ENCODE measurements around the genes EIF4B, MYG1, AAAS, SP7 and SP1.

DNA sequence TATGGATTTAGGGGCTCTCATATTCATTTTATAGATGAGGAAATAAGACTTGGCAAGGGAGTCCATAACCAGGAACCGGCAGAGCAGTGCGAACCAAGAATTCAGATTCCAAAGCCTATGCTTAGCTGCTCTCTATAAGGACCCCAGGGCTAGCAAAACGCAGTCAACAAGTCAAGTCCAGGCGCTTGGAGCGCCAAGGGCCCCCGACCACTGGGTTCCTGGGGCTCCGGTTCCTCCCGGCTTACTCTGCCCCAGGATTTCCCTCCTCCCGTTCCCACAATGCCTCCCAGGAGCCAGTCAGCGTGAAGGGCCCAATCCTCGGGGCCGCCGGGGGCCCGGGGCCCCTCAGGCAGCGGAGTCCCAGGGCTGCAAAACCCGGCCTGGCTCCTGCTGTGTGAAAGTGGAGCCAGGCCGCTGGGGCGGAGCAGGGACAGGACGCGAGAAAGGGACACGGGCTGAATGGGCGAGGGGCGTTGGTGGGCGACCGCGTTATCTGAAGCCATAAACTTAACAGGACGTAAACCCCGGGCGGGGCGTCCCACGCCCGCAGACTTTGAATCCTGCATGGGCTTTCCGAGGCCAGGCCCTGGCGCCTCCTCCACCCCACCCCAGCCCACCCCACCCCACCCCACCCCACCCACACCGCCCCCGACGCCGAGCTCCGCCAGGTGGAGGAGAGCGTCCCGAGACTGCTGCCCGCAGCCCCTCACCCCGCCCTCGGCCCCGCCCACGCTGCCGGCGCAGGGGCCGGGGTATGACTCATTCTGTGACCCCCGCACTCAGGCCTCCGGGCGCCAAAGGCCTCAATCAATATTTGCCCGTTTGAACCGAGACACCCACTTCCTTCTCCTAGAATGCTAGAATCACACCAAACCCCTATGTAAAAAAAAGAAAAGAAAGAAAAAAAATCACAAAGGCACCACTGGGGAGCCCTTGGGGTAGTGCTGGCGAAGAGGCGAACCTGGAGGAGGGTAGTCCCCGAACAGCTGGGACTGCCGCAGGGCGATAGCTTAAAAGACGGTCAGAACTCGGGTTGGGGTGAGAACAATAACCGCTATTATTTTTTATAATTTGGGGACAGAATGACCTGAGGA is 1.3 kb downstream of the KRT8 start:
- RRBS: 4% methylated on average over 11 of the region's 62 CpGs

DNA sequence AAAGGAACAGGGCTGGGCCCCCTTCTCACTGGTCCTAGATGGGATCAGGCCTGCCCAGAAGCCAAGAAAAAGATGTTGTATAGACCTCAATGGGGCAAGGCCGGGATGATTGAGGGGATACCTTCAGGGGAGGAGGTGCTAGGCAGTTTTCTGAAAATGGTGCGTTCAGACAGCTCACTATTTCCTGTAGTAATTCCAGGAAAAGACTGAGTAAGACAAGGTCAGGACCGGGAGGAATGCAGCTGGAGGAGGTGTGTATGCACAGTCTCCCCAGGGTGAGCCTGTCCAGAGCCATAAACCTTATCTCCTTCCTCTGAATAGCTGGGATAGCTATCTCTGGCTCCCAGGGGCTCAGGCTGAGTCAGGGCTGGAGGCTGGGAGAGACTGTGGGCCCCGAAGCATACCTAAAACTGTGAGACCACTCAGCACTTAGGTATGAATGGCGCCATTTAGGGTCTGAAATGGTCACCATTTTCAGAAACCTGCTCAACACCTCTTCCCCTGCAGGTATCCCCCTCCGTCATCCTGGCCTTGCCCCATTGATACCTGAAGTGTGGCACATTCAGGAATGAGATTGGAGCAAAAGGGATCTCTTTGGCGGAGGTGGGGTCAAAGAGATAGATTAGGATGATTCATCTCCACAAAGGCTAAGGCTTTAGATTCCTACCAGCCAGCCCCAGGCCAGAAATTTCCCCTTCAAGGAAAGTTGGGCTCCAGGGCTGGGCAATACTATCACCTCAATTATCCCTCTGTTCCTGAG is 20.3 kb upstream of the KRT8 start:
- RRBS: no CpG with 5 or more reads among the region's 7 CpGs

DNA sequence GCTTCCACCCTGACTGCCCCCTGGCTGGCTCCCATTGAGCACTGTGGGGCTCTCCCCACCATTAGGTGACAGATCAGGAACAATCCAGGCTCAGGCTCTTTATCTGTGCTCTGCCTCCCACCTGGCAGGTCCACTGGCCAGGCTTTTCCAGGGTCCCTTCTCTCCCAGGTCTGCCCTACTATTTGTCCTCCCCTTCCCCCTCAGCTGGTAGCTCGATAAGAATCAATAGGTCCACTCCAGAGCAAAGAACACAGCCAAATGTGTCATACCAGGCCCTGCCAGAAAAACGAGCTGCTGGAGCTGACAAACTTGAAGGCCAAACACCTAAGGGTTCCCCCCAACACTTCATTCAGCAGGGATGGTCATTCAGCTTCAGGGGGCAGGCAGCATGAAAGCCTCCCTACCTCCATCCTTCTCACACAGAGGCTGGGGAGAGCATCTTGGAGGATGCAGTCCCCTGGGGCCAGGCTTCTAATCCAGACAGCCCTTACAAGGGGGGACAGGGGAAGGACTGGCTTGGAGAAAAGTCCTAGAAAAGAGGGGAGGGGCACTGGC is 2.0 kb upstream of the KRT18 start:
- RRBS: no CpG with 5 or more reads among the region's 2 CpGs

DNA sequence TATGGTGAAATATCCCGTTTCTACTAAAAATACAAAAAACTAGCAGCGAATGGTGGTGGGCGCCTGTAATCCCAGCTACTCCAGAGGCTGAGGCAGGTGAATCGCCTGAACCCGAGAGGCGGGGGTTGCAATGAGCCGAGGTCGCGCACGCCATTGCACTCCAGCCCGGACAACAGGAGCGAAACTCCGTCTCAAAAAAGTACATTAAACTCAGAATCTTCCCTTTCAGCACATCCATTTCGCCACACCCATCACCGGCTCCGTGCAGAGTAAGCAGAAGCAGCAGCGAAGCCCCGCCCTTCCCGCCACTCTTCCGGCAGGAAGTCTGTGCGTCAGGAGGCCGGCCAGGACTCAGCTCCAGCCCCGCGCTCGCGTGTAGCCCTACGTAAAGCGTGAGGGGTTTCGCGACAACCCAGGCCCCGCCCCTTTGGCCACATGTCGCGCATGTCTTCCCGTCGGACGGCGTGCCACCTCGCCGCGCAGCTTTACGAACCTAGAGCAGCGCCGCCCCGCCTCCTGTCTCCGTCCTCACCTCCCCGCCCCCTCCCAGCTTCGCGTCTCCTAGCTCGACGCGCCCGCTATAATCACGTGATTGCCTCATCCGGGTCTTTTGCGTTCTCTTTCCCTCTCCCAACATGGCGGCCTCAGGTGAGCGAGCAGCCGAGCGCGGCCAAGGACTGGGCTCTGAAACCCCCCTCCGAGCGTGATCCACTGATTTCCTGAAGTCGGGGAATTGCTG is at the start of gene EIF4B:
TSS of gene EIF4B (plus strand) at position 608 of the 739 bp plus-strand sequence.
- RRBS: 2% methylated on average over 10 of the region's 63 CpGs

DNA sequence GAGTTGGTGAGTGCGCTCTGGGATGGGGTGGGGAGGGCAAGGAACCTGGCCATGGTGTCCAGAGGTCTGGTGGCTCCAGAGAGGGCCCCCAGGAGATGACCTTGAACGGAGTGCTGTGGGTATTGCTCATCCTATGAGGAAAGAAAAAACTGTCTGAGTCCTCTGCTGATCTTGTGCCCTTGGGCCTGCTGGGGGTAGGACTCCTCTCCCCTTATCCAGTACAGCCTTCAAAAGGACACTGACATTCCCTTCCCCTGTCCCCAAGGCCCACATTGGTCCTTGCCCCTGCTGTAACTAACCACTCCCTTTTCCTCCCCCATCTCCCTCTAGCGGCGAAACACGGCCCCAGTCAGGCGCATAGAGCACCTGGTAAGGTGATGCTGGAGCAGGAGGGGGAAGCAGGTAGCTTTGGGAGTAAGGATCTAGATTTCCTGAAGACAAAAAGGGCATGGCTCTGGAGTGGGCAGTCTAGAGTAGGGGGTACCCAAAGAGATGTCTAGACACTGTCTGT is 3.6 kb downstream of the TNS2 start:
- RRBS: no CpG with 5 or more reads among the region's 6 CpGs

- RRBS: no CpG with 5 or more reads among the region's 3 CpGs
These were observed 7.5 kb downstream of the SPRYD3 start for GRCh38 chr12:53071702-53072151.

DNA sequence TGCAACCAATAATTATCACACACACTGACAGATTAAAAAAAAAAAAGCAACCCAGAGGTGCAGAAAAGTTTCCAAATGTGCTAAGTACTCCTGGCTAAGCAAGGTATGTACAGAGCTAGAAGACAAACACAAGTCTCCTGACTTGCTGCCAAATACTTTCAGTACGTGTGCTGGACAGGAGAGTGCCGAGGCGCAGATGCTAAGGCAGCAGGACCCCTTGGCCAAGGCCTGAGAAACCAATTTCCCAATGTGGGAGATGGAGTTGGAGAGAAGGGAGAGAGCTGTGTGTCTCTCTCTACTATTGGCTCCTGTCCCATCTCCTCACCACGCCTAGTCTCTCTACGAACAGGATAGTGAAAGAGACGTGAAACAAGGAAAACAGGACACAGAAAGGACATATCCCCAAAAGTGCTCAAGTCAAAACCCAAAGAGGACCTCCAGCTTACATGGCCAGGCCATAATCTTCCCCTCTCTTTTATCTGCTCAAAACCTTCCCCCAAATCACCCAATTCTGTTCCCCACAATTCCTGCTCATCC is 5.3 kb downstream of the SPRYD3 start:
- RRBS: no CpG with 5 or more reads among the region's 6 CpGs

- RRBS: no CpG with 5 or more reads among the region's 3 CpGs
These were observed 1.6 kb upstream of the SPRYD3 start for GRCh38 chr12:53080795-53081257.

- RRBS: no CpG with 5 or more reads among the region's 7 CpGs
These were observed 10.4 kb upstream of the CSAD start for GRCh38 chr12:53191109-53191504.

DNA sequence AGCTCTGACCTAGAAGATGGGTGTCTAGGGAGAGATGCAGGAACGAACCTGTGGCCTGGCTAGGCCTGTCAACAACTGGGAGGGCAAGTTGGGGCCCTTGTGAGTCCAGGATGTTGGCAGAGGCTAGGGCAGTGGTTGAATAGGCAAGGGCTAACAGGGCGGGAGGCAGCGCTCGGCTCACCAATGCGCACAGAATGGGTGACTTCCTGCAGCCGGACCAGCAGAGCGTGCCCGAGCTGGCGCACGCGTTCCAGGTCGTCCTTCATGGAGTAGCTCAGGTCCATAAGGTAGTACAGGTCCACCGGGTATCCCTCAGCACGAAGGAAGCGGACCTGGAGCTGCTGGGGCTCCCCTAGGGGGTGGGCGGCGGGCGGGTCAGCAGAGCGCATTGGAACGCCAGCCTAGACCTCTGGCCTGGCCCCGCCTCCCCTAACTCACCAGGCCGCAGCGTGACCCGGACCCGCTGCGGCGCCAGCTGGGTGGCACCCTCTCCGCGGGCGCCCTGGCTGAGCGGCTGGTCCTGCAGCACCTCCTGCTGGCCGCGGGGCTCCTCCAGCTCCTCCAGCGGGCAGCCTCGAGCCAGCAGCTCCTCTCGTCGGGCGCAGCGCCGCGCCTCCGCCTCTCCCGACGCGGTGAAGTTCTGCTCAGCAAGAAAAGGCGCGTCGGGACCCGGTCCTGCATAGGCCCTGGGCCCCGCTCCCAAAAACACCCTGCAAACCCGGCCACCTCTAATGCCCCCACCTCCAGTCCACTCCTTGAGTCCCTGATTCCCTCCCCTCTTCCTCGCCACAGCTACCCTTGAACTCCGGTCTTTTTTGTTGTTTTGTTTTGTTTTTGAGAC is 9.5 kb downstream of the ITGB7 start:
- RRBS: 70% methylated on average over 12 of the region's 53 CpGs

DNA sequence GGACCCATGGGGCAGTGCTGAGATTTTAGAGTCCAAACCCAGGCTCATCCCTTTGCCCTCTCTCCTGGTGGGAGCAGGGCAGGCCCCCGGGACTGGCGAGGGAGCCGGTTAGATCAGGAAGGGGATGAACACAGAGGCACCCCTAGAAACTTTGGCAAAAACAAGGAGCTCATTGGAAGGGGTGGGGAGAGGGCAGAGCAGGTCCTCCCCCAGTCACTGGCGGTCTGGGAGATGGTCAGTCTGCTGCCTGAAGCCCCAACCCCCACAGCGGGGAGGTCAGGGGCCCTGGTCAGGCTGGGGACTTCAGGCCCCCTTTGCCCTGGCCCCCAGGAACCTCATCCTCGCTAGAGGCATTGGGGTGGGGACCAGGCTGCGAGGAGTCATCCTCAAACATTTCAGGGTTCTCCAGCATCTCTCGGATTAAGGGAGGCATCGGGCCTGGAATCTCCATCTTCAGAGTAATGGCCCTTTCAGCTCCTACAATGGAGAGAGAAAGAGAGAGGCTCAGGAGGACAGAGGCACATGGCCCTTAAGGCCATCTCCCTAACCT is 4.4 kb upstream of the ITGB7 start:
- RRBS: no CpG with 5 or more reads among the region's 9 CpGs

- RRBS: 69% methylated on average over 2 of the region's 16 CpGs
These were observed 736 bp downstream of the MFSD5 start for GRCh38 chr12:53252457-53253205.

DNA sequence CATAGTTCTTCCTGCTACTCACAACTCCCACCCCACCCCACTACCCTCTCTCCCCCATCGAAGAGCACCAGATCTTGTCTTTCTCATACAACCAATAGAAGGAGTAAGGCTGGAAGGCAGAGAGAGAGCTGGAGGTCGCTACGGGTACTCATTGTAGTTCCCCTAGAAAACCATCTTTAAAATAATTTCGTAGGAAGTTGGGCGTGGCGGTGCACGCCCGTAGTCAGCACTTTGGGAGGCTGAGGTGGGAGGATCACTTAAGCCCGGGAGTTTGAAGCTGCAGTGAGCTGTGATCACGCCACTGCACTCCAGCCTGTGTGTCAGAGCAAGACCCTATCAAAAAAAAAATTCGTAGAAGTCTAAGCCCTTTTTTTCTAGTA is 534 bp upstream of the ESPL1 start:
- RRBS: no CpG with 5 or more reads among the region's 11 CpGs

- RRBS: no CpG with 5 or more reads among the region's 18 CpGs
These were observed 9.0 kb upstream of the PFDN5 start for GRCh38 chr12:53286047-53287067.

DNA sequence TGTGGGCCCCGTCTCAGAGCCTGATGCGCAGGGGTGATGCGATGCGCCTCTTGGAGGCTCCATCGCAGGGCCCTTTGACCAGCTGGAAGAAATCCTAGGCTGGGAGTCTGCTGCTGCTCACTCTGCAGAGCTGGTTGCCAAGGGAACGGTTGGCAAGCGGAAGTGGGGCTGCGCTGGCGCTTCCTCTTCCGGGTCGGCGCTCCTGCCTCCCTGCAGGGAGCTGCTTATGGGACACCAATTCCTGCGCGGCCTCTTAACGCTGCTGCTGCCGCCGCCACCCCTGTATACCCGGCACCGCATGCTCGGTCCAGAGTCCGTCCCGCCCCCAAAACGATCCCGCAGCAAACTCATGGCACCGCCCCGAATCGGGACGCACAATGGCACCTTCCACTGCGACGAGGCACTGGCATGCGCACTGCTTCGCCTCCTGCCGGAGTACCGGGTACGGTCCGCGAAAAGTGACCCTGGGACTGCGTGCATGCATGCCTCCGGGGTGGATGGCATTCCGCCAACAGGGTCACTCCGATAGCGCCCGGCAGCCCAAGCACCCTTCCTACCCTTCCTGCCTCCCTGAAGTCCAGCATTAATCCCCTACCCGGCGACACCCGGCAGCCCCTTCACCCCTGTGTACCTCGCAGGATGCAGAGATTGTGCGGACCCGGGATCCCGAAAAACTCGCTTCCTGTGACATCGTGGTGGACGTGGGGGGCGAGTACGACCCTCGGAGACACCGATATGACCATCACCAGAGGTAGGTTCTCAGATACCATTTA is at the start of gene MYG1:
TSS of gene MYG1 (plus strand) at position 184 of the 773 bp plus-strand sequence.
- RRBS: 2% methylated on average over 22 of the region's 57 CpGs

GRCh38 chr12:53320787-53321837 is at the start of gene AAAS:
Gene AAAS (minus strand): TSS chr12:53321610.
- RRBS: under 1% methylated on average over 21 of the region's 50 CpGs

GRCh38 chr12:53336301-53336581 is at the start of gene SP7:
Gene SP7 (minus strand): TSS chr12:53336354.
- RRBS: no CpG with 5 or more reads among the region's 8 CpGs

- RRBS: 3% methylated on average over 38 of the region's 53 CpGs
These were observed at the start of gene SP1 for GRCh38 chr12:53379800-53380518. Gene SP1 (plus strand): TSS chr12:53380176.

GRCh38 chr12:53460222-53461626 is 8.8 kb downstream of the PCBP2 start:
- RRBS: no CpG with 5 or more reads among the region's 20 CpGs

GRCh38 chr12:53462182-53463102 is 10.5 kb downstream of the PCBP2 start:
- RRBS: no CpG with 5 or more reads among the region's 10 CpGs